ENCODE measurements around a stretch of chr1.

DNA sequence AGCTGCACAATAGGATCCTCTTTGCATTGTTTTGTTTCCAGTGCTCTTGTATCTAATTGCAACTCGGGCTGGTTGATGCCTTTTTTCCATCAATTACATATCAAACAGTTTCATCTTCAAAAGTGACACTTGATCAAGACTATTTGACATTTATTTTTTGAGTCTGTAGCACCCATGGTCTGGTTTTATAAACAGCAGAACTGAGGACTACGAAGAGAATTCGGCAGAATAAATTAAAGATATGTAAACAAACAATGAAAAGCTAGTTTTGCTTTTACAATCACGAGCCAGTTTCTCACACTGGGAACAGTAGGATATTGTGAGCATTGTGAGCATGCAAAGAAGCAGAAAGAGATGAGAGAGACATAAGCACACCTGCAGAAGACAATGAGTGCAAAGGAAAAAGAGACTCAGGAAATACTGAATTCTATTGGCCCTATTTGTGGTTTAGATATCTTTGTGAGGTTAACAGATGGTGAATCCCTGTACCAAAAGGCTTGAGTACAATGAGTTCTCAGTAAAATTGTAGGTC, 45.3 kb downstream of the RPL5 start:
- RRBS = no CpG with 5 or more reads among the region's 4 CpGs

- RRBS = no CpG with 5 or more reads among the region's 5 CpGs
Measured at GRCh38 chr1:92995481-92995937, 34.2 kb upstream of the DIPK1A start.

- RRBS = no CpG with 5 or more reads among the region's 26 CpGs
Measured at GRCh38 chr1:93345510-93345866, 219 bp upstream of the DR1 start.

DNA sequence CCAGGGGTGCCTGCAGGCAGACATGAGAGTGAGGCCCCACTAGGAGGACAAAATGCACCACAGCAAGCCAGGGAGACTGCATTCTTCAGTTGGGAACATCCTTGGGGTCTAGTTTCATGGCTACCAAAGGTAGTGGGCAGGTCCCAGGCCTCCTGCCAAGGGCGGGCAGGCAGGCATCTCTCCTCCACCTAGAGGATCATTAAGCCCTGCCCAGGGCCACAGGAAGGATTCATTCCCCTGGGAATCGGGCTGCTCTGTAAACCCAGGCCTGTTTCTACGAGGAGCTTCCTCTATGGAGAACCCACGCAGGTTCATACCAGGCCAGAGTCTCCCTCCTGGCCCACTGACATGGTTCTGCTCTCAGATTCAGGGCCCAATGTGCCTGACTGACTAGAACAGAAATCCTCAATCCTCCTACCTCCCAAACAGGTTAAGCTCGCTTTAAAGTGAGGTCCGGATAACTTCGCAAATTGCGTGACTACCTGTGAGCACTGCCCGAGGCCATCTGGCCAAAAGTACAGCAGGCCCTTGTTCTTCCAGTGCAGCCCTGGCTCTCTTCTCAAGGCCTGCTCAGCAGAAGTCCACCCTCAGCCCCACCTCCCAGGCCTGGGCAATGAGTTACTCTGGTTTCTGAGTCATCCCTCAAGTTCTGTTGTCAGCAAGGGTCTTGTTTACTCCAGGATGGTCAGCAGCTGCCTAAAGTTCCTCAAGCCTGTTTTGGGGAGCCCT, 102.0 kb downstream of the BCAR3 start:
- RRBS = no CpG with 5 or more reads among the region's 9 CpGs

- RRBS = 94% methylated on average over 3 of the region's 28 CpGs
Measured at GRCh38 chr1:93588729-93589505, 92.7 kb downstream of the BCAR3 start.

GRCh38 chr1:93612841-93613413, 68.7 kb downstream of the BCAR3 start:
- RRBS = no CpG with 5 or more reads among the region's 7 CpGs

- RRBS = no CpG with 5 or more reads among the region's 19 CpGs
Measured at GRCh38 chr1:93614748-93615636, 66.6 kb downstream of the BCAR3 start.

GRCh38 chr1:93630371-93630837, 51.2 kb downstream of the BCAR3 start:
- RRBS = no CpG with 5 or more reads among the region's 3 CpGs

GRCh38 chr1:93676409-93676974, 5.1 kb downstream of the BCAR3 start:
- RRBS = no CpG with 5 or more reads among the region's 6 CpGs

GRCh38 chr1:93818214-93818589, 60.8 kb downstream of the DNTTIP2 start:
- RRBS = no CpG with 5 or more reads among the region's 5 CpGs

- RRBS = no CpG with 5 or more reads among the region's 10 CpGs
Measured at GRCh38 chr1:94044188-94044816, 76.6 kb downstream of the ABCA4 start.

- RRBS = no CpG with 5 or more reads among the region's 6 CpGs
Measured at GRCh38 chr1:94093805-94094393, 27.0 kb downstream of the ABCA4 start.

DNA sequence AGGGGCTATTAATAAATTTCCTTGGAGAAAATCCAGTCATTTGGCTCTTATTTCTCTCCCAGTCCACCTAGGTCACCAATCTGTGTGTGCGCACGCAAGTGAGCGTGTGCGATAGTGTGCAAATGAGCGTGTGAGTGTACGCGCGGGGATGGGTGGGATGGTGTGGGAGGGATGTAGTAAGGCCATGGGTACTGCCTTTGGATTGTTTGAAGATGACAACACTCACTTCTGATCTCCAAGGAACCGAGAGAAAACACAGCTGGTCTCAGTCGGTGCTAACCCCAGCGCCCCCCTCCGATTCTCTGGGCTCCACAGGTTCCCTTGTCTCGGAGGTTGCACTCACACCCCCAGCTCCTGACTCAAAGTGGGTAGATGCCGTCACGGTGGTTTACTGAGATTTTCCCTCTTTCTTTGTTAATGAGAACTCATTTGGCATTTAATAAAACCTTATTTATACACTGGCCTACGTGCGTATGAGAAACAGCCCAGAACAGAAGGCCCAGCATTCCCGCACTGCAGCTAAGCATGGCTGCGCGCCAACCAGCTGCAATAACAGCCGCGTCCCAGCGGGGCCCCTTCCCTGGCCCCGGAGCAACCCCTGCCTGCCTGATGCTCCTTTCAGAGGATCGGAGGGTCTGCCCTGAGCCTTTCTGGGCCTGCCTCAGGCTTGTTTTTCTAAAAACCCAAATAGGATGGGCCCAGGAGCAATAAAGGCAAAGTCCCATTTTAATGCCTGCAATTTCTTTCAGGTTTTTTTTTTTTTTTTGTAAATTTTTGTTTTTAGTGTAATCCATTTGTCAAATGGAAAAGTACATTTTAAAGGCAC, 25.7 kb downstream of the ABCA4 start:
- RRBS = no CpG with 5 or more reads among the region's 25 CpGs

GRCh38 chr1:94103817-94104016, 17.2 kb downstream of the ABCA4 start:
- RRBS = no CpG with 5 or more reads among the region's 2 CpGs

DNA sequence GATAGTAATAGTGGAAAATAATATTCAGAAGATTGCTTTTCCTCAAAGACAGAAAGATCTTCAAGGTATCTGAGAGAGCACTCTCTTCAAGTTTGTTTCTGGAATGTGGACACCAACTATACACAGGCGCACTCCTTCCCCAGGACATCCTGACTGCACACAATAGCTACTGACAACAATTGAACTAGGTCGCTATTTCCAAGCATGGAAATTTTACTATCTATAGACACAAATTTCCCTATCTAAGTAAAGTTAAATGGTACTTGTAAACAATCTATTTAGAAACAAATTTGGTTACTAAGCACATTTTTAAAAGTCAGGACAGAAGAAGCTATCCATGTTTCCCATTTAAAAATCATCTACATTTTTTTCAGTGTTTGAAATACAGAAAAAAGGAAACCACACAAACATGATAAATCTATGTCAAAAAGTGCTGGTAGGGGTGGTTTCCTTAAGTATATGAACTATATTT, 19.0 kb downstream of the ARHGAP29 start:
- RRBS = no CpG with 5 or more reads among the region's 2 CpGs

DNA sequence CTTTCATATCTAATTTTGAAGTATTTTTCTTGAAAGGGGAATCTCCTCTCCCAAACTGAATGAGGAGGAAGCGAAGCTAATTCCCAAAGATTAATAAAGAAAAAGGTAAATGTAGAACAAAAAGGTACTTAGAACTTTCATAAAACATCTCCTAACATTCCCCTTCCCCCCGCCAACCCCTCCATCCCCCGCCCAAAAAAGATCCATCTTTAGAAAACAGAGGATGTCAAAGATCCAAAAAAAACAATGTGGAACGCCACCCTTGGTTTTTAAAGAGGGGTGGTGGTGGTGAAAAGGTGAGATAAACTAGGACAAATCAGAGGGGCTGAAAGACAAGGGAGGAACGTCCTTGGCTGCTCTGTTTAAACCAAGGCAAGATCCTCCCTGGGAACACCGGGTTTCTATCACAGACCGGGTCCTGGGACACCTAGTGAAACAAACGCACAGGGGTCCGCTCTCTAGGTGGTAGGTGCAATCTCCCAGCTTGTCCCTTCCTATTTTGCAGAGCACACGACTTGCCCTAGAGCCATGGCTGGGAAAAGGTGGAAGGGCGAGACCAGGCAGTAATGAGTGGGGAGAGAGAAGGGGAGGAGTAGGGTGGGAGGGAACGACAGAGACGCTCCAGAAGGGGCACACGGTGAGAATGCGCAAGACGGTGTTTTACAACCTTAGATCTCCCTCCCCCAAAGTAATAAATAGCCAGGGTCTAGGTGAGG, 9.1 kb upstream of the ARHGAP29 start:
- RRBS = no CpG with 5 or more reads among the region's 16 CpGs

DNA sequence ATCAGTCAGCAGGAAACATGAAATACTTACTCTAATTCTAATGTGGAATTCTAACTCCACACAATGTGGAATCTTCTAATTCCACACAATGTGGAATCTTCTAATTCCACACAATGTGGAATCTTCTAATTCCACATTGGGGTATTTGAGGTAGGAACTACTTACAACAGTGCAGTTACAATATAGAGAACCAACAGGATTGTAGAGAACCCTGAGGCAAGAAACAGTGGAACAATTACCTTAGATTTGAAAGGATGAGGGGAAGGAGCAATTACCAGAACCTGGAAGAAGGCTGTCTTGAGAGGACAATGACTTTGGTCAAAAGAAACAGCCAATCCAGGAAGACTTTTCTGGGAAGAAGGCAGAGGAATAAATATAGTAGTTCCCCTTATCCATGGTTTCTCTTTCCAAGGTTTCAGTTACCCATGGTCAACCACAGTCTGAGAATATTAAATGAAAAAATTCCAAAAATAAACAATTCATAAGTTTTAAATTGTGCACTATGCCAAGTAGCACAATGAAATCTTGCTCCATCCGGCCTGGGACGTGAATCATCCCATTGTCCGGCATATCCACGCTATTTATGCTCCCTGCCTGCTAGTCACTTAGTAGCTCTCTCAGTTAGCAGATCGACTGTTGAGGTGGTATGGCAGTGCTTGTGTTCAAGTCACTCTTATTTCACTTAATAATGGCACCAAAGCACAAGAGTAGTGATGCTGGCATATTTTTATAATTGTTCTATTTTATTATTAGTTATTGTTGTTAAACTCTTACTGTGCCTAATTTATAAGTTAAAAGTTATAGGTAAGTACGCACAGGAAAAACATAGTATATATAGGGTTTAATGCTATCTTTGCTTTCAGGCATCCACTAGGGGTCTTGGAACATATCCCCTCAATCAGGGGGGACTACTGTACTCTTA, 58.5 kb upstream of the ARHGAP29 start:
- RRBS = no CpG with 5 or more reads among the region's 6 CpGs

DNA sequence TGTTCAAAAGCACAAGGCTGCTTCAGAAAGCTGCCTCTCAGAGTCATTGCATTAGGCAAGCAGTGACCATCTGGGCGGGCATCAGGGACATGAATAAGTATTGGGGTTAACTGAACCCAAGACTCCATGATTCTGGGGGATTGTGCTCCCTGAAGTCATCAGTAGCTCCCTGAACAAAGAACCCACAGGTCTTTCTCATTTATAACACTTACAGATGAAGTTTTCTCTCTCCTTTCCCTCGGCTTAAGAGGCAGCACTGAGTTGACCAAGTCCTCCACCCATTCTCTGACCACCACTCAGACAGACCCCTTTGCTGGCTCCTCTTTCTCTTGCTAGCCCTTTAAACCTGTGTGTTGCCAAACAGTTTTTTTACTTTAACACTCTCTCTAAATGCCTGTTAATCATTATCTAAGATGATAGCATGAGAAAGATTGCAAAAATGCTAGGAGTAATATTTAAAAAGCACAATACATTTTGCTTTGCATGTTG, 76.9 kb upstream of the ARHGAP29 start:
- RRBS = no CpG with 5 or more reads among the region's 2 CpGs

DNA sequence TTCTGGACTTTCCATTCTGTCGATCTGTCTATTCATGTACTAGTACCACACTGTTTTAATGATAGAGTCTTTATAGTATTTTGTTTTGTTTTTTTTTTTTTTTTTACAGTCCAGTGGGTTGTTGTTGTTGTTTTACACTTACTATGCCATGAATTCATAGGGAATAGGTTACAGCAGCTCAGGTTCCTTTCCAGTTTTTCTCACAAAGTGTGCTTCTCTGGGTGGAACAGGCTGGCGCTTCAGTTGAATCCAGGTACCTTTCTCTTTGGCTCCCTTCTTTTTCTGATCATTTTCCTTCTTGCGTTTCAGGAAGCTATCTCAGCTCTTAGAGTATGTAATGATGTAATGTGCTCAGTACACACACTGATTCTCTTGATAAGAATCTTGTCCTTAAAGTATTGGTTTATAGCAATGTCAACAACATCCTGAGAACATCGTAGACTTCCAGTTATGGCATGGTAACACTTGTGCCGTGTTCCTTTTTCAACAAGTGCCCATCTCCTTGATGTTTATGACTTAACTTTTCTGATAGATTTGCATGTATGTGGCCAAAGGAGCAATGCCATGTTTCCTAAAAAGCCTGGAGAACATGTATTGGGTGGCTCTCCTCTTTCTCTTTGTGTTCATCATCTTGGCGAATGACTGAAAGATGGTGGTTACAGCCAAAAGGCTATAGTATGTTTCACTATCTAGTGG, 11.8 kb upstream of the ABCD3 start:
- RRBS = no CpG with 5 or more reads among the region's 6 CpGs

GRCh38 chr1:94418585-94419442, 625 bp downstream of the ABCD3 start:
- RRBS = 2% methylated on average over 17 of the region's 57 CpGs

Measured in Jurkat, Clone E6-1 (cell line).